Mesangial cell (primary cell): ENCODE measurements around the gene MFSD9.

- RAMPAGE, long total RNA, result no peak
Measured at GRCh38 chr2:101710482-101711026, 13.0 kb downstream of the MAP4K4 start.

- RAMPAGE, long total RNA, result no peak
Measured at GRCh38 chr2:101715587-101716164, 18.2 kb downstream of the MAP4K4 start.

DNA sequence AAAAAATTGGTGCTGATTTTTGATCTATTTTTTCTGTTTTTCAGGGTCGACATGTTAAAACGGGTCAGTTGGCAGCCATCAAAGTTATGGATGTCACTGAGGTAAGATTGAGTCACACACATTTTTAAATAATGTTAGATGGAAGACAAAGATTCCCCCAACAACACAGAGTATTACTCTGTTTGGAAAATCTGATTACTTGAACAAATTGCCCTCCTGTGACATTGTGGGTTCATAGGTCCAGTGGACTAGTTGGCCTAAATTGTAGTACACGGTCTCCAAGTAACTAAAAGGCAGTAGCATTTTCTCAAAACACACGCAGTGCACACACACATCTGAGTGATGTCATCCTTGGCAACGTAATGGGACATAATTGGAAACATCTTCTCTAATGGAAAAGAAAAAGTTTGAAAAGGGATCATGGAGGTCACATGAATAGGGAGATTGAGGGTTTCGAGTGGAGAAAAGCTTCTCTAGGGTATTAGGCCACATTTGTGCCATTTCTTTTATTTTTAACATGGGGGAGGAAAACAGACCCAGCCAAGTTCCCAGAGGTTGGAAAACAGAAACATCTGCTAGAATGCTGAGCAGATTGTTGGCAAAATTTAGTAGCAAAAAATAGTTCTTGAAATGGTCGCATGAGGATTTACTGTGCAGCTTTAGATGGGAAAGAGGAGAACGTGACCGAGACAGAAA lies 93.3 kb downstream of the MAP4K4 start:
- RAMPAGE, long total RNA, result no peak

- RAMPAGE, long total RNA, result no peak
Measured at GRCh38 chr2:101825056-101825572, 127.6 kb downstream of the MAP4K4 start.

GRCh38 chr2:101831180-101832188 lies 134.0 kb downstream of the MAP4K4 start:
- RAMPAGE, long total RNA, result no peak

DNA sequence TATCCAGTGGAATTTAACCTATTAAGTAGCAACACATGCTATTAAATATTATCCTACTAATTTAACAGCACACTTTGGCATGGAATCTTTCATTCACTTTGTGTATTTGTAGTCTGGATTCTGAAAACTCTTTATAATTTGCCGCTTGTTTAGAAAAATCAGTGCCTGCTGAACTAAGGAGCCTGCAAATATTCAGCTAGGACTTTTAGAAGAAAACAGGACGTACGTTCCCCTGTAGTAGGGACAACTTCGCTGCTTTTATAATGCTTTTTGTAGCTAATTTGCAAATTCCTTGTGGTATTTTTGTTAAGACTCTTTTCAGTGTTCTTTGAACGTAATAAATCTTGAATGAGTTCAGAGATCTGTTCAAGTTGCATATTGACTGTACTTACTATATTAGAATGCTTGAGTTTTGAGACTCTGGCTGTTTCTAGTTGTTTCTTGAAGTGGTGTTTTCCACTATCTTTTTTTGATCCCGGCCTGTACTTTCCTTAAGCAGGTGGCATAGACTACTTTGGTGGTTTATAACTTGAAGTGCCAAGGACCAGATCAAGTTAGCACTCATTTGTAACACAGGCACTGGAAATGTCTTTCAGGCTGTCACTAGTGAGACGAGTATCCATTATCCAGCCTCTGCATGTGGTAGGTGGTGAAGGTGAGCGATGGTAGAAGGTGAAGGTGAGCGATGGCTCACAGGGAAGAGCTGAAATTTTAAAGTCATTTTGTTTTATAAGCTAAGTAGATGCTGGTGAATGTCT lies 145.7 kb upstream of the IL1R2 start:
- RAMPAGE, long total RNA, result no peak

DNA sequence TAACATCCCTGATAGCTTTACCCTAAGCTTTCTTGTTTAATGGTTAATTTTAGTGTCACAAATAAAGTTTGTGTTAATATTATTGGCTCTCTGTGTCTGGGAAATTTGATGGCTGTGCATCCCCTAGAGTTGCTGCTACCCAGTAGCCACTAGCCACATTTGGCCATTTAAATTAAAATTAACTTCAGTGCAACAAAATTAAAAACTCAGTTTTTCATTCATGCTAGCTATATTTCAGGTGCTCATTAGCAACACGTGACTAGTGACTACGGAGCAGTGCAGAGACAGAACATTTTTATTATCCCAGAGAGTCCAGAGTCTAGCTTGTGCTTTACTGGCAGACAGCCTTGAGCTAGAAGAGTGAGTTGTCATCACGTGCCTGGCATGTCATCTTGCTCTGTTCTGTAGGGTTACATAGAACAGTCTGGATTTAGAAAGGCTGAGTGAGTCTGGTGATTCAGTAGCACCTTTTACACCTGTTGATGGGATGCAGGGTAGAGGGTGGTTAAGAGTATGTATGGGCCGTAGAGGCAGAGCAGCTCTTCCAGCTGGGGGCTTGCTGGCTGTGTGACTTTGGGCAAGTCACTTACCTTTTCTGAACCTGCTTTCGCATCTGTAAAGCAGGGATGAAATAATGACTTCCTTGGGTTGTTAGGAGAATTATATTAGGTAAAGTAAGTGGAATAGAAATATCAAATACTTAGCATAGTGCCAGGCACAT lies 136.9 kb upstream of the IL1R2 start:
- RAMPAGE, long total RNA, result no peak

DNA sequence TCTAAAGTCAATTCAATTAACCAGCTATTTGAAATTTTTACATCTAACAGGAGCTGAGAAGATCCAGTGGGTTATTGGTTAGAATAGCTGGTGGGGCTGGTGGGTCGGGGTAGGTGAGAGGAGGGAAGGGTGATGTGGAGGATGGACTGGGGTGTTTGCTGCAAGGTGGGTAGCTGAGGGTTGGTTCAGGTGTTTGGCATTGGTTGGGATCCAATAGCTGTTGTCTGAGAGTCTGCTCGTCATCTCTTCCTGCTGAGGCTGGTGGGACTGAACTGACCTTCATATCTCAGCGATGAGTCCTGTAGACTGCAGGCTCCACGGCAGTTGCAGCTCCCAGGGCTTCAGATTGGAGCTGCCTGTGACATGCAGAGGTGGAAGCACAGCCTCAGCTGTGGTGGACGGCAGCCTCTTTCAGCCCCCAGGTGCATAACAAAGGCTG lies 4.0 kb upstream of the IL1R2 start:
- RAMPAGE, long total RNA, result no peak

DNA sequence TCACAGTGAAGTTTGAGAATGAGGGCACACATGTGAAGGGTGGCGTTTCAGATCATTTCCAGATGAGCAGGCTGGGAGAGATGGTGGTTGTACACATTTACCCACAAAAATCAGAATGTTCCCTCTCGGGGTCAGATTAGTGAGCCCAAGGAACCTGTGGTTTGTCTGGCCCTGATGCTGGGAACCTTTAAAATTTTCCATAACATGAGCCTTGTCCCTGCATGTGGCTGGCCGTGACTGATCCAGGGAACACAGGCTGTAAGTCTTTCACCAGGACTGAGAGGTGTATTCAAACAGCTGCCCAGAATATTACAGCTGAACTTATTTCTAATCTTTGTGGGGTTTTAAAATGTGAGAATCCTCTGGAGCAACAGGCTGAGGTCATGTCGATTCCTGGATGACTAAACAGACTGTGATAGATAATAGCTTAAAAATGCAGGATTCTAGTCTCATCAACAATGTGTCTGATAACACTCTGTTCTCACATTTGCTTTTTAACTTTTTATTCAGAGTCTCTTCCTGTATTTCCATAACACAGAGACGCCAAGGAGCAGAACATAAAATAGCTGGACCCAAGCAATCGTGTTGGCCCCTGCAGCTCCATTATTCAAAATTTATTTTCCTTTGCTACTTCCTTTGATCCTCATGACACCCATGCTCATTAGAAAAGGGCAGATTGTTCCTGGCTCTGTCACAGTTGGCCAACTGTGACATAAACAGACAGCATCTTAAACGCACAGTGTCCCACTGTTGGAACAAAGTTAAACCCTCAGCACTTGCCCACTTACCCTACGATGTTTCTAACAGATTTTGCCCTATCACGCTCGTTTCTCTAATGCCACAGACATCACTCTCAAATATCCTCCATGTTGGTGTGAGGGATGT lies 35.7 kb downstream of the IL1R2 start:
- RAMPAGE, long total RNA, result no peak

- RAMPAGE, long total RNA, result no peak
Measured at GRCh38 chr2:102033342-102033871, 41.6 kb downstream of the IL1R2 start.

- RAMPAGE, long total RNA, result no peak
Measured at GRCh38 chr2:102049248-102049622, 57.5 kb downstream of the IL1R2 start.

GRCh38 chr2:102082410-102083424 lies 59.8 kb upstream of the IL1R1 start:
- RAMPAGE, long total RNA, result no peak

- RAMPAGE, long total RNA, result no peak
Measured at GRCh38 chr2:102110081-102110475, 32.5 kb upstream of the IL1R1 start.

DNA sequence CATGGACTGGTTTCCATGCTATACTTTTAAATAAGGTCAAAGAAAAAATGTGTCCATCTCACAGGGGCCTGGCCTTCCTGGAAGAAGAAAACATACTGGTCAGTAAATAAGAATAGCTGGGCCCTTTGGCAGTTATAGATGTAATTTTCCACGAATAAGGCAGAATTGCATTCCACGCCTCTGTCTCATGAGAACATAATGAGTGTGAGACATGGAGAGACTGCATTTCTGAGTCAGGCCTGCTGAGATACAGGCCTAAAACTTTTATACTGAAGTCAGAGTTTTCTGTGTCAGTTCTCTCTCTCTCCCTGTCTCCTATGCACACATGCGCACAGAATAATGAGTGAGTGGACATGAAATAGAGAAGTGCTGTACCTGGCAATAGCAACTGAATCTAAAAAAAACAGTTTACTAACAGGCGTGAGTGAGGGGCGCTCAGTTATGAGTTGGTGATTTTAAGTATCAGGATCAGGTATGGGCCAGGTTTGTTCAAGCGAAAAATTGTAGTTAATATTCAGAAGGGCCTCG lies 20.4 kb upstream of the IL1R1 start:
- RAMPAGE, long total RNA, result no peak

- RAMPAGE, long total RNA, result no peak
Measured at GRCh38 chr2:102144135-102144433, 1.5 kb downstream of the IL1R1 start.

- RAMPAGE, long total RNA, result no peak
Measured at GRCh38 chr2:102367272-102367737, 11.7 kb downstream of the IL18R1 start.

DNA sequence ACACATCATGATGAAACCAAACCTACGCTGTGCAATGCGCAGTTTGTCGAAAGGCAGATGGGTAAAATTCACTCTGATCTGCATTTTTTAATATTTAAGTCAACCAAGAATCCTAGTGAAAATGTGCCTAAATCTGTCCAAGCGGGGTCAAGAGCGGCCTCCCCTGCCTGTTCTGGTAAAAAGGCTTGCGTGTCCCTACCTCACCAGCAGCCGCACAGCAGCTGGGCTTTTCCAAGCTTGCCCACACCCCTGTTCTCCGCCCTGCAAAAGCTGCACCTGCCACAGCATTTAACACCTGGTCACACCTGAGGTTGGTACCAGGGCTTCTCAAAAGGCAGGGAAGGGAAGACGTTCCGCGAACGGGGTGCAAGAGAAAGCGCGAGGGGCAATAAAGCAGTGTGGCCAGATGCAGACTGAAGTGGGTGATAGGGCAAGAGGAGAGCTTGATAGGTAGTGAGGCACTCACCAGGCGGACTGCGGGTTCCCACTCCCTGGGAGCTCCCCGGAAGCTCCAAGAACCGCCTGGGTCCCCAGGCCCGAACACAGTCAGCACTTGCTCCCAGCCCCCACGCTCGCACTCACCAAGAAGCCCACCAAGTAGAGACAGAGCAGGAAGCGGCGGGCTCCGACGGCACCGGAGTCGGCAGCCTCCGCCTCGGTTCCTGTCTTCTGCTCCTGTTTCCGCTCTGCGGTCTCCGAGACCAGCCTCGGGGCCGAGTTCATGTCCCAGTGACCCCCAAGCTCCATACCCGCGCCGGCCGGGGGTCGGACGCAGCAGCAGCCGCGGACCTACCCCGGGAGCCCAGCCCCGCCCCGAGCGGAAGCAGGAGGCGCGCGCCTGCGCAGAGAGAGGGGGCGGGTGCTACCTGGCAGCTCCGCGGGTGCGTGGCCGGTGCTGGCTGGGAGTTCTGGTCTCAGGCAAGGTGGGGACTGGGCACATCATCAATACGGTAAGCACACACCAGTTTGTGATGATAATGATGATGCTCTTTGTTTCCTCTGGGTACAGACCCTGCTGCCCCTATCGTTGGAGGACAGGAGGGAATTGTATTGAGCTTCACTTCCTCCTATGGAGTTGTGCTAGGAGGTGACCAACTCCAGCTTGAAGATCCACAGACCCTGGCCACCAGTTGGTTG lies at the start of gene MFSD9:
TSS of gene MFSD9 (minus strand) at position 825 of the 1,137 bp plus-strand sequence.
- RAMPAGE, long total RNA, result start-site peak on the plus strand centred at position 868 of the sequence, 6 bp wide, 32 reads

DNA sequence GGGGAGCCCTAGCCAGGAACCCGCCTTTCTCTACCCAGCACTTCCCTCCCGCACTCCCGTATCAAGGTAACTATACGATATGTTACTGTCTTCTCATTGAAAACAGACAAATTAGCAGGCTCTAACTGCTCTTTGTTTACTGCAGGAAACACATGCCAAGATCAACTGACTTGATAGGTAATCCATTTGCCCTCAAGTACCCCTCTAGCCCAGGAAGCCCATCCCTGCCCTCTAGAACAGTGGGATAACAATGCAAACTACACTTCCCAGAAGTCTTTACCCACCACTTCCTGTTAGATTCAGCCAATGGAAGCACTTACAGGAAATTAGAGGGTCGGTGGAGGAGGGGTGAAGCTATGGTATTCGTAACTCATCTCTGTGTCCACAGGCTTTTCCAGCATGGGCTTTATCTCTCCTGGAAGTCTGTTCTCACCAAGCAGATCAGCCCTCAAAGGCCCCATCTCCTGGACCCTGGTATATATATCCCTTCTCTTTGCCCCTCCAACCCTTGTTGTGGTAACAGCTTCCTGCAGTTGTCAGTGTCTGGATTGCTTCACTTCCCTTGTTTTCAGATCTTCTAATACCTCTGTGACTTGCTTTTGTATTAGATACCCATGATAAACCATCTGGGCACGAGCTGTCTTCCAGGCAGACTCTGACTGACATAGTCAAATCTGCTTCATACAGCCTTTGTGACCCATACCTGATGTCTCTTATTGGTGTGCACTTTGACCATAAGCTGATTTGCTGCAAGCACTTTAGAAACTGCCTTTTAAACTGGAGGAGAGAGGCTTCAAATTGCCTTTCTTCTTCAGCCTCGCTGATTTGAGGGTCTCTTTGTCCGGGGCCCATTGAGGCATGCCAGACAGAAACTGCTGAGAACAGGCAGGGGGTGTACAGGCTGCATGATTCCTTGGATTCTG lies 475.0 kb upstream of the POU3F3 start:
- RAMPAGE, long total RNA, result no peak

DNA sequence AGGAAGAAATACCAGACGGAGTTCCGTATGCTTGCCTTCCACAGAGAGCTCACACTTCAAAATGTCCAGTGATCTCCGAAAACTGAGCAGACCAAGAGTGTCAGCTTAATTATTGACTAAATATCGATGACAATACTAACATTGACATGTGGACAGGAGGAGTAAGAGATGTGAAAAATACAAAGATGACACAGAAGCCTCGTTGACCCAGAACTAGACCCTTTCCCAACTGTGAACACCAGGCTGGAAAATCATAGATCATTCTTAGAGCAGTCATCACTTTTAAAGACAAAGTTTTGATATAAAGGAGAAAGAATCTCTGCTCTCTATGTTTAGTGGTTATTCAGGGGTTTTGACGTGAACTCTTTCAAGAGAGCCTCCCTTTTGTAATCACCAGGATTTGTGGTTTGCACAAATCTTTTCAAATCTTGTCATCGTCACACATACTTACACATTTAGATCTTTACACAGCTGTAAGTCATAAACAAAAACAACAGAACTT lies 439.9 kb upstream of the POU3F3 start:
- RAMPAGE, long total RNA, result no peak

DNA sequence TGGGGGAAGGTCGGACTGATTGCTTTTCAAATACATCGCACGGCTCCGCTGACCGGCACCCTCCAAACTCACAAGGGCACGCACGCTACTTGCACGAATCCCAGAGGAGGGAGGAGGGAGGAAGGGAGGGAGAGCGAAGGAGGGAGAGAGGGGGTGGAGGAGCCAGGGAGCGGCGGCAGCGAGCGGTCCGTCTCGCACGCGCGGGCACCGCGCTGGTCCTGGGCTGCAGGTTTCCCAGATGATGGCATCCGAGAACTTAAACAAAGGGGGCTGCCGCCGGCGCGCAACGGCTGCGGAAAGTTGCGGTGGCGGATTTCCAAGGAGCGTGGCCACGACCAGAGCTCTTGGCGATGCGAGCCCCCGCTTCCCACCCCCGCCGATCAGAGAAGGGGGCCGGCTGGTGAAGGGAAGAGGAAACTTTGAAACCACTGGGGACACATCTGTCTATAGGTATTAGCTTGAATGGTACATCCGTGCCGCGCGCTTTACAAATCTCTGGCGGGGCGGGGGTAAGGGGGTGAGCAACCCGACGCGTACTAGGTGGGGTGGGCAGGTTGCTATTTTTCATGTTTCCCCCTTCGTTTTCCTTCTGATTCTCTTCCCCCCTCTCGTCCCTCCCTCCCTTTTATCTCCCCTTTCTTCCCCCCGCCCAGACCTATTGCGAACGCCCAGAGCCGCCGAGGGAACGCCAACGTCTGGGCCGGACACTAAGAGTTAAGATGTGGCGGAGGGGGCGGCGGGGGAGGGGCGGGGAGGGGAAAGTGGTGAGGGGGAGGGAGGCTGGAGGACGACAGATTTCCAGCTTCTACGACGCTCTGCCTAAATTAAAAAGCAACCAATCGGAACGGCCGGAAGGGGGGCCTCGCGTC lies 561 bp upstream of the POU3F3 start:
- RAMPAGE, long total RNA, result no peak